Duodenum (tissue), 1 donor: Measurements from ENCODE around the gene ASIP.

GRCh38 chr20:32367390-32368330, 9.5 kb downstream of the ASXL1 start:
- PRO-cap = no peak

- PRO-cap = no peak
Observed at GRCh38 chr20:32474504-32475022, 110.6 kb downstream of the NOL4L start.

DNA sequence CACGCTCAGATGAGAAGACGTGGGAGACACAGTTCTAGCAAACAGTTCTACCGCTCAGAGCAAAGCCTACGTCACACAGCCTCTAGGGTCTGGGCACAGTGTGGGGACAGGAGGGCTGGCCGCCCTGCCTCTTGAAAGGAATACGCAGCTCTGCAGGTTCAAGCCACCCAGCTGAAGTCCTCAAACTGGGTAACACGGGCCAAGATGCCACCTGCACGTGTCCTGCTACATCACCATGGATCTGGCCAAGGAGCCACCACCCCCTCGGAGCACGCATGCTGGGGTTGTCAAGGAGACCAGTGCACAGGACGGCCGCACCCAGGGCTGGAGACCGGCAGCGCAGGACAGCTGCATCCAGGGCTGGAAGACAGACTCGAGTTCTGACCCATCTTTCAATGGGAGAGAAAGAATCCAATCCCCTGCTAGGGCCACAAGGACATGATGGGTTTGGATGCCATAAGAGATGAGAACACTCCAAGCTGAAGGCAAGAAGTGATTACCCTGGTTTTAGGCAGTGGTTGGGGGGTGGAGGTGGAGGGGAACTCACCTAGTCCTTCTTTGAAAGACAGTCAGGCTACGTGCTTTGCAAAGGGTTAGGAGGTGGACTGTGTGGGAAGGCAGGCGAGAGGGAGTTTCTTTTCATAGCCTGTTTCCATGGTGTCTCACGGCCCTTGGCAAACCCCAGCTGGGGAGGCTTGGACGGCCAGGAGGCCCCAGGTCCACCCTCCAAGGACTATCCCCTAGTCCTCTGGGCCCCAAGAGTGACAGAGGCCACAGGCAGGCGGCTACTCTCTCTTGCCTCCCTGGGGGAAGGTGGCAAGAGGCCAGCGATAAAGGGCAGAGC, 74.7 kb downstream of the NOL4L start:
- PRO-cap = no peak

- PRO-cap = no peak
Observed at GRCh38 chr20:32524931-32525503, 60.1 kb downstream of the NOL4L start.

DNA sequence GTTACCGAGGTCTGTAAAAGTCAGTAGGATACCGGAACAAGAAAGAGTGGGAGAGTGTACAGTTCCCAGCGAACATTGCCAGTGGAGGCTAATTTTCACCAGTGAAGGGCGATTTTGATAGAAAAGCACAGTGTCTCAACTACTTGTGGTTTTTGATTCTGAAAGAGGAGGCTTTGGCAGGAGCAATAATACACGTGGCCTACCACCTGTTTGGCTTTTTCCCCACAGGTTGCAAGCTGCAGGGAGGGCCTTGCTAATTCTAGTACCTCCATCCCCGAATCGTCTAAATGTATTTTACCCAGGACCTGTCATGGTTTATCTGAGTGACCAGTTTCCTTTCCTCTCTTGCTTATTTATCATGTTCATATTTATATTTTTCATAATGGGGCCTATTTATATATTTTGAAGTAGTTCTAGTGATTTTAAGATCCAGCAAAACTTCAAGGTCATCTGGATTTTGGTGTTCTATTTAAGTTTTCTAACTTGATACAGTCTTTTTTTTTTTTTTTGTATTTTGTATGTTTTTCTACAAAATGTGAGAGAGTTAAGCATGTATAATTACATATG, 3.3 kb upstream of the EFCAB8 start:
- PRO-cap = no peak

DNA sequence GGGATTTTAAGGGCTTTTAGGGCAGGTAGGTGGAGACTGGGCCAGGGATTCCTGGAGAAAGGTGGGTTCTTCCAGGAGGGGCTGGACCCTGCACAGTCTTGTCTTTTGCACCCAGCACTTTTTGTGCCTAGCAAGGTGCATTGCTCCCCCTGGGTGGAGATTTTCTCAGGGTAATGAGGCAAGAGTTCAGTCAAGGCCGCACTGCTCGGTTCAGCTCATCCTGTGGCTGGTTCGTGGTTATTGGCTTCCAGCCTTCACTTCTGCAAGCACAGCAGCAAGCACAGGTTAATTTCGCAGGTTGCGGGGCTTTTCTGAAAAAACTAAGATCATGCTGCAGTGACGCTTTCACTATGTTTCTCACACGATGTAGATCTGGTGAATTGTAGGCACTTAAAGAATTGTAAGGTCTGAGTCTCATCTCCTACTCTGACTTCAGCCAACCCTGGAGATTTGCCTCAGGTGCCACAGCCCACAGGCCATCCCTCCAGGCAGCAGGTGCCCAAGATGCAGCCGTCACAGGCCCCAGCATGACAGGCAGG, 37.2 kb downstream of the SUN5 start:
- PRO-cap = no peak

DNA sequence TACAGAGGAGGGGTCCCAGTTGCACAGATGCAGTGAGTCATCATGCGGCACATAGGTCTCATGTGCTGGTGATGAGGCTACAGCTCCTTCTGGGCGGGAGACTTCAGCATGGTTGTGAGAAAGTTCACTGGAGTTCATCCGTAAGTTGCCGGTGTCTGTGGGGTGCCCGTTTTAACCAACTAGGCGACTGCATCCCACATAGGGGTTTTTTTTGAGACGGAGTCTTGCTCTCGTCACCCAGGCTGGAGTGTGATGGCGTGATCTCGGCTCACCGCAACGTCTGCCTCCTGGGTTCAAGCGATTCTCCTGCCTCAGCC, 36.1 kb downstream of the SUN5 start:
- PRO-cap = no peak

- PRO-cap = no peak
Observed at GRCh38 chr20:33373078-33373511, 28.2 kb downstream of the CDK5RAP1 start.

DNA sequence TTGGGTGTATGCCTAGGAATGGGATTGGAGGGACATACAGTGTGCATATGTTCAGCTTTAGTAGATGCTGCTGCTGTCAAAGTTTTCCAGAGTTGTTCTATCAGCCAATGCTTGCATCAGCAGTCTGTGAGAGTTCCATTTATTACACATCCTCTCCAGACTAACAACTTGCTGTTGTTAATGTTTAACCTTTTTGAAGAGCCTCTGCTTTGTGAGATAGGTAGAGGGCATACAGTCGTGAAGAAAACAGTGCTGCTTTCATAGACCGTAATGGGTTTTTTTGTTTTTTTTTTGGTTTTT, 23.1 kb downstream of the CBFA2T2 start:
- PRO-cap = no peak

- PRO-cap = no peak
Observed at GRCh38 chr20:33556136-33556684, 66.3 kb downstream of the CBFA2T2 start.

DNA sequence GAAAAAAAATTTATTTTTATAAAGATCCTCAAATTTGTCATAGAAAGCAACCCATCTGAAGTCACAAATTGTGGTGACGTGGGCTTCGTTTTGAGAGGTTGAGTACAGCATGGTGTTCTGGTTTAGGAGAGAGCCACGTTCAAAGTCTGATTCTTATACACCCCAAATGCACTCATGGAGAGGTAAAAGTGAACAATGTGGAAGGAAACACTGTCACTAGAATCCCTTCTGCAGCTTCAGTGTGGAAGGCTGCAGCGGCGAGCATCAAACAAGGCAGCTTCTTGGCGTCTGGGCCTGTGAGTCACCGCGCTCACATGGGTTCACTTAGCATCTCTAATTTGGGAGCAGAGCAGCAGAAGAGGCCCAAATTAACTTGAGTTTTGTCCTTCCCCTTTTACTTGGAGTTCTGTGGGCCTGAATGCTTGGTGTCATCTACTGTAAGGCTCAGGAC, 10.9 kb upstream of the E2F1 start:
- PRO-cap = no peak

DNA sequence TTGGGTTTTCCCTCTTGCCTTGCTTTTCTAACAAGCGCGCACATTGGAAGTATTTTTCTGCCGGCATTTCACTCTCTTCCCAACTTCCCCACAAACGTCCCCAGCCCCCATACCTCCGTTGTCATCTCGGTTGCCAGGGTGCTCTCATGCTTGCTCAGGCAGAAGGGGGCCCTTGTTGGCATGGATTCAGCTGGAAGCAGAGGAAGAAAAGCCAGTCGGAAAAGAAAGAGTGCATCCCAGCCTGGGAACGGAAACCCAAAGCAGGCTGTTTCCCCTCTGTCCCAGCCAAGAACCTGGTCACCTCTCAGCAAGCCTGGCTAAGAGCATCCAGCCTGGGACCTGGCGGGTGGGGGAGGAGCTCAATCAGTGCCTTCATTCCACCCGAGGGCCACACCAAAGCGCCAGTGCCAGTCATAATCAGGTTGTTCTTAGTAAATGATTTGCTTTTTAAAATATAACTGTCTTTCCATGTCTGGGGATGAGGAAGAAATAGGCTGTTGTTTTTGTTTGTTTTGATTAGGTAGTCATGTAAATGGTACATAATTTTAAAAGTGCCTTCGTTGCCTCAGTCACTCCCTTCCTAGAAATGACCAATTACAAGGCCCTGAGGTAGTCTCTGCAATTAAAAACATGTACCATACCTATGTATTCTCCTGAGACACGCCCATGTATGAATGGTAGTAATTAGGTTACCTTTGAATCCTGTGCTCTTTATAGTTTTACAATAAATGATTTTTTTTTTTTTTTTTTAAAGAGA, 21.1 kb downstream of the CHMP4B start:
- PRO-cap = no peak

DNA sequence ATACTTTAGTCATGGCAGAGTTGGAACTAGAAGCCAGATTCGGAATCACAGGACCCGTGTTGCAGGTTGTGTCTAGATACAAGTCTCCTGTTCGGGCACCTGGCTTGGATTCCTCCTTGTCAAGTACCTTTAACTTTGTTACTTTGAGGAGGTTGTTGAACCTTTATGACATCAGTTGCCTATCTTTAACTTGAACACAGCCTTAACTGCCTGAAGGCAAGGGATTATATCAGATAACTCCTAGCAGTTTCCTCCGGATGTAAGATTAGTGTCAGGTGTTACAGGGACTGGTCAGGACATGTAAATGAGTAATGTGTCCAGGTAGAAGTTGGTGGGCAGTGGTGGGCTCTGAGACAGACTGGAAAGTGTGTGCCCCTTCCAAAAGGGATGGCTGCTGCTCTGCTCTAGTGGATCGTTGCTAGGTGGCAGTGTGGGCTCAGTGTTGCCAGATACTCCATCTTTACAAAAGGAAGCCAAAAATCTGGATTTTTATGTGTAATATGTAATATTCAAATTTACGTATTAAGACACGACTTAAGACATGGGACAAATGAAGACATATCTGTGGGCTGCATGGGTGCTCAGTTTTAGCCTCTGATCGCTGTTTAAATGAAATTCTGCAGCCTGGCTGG, 27.0 kb downstream of the CHMP4B start:
- PRO-cap = no peak

GRCh38 chr20:33853372-33854047, 42.4 kb downstream of the CHMP4B start:
- PRO-cap = no peak

DNA sequence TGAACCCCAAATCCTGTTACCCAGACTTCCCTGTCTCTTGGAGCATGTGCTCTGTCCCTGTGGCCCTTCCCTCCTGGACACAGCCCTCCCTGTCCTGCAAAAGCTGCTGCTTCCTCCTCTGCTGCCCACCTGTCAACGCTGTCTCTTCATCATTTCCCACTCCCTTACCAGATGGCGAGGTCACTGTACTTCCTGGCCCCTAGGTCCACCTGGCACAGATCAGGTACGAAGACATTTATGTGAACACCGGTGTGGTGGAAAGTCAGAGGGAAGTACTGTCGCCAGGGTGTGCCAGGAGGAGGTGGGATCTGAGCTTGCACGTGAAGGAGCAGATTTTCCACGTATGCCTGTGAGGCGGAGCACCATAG, 46.4 kb downstream of the CHMP4B start:
- PRO-cap = no peak

- PRO-cap = no peak
Observed at GRCh38 chr20:33995911-33996487, 2.3 kb downstream of the RALY start.

DNA sequence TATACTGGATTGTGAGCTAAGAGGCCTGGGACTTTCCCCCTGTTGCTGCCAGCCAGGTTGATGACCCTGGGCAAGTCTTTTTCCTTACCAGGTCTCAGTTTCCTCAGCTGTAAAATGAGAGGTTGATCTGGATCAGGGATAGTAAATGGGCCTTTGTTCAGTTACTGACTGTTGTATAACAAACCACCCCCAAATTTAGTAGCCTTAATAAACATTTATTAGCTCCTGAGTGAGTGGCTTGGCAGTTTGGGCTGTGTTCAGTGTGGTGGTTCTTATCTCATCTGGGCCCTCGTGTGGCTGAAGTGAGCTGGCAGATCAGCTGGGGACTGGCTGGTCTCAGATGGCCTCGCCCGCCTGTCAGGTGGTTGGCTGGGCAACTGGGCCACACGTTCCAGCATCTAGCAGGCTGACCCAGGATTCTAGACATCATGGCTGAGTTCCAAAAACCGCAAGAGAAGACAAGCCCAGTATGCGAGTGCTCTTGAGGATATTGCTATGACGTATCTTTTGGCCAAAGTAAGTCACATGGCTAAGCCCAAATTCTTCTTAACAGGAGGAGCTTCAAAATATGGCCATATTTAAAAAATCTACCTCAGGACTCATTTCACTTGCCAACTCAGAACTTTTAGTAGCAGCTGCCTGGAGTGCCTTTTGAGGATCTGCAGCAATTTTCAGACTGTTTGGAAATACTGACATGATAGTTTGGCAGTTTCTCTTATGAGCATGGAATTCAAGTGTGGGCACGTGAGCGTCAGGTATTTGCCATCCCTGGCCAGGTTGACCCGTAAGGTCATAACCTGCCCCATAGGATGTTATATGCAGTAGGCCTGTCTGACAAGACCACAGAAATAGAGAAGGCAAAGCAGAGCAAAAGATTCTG, 28.8 kb downstream of the EIF2S2 start:
- PRO-cap = no peak

GRCh38 chr20:34098053-34098698, 13.9 kb downstream of the EIF2S2 start:
- PRO-cap = no peak

DNA sequence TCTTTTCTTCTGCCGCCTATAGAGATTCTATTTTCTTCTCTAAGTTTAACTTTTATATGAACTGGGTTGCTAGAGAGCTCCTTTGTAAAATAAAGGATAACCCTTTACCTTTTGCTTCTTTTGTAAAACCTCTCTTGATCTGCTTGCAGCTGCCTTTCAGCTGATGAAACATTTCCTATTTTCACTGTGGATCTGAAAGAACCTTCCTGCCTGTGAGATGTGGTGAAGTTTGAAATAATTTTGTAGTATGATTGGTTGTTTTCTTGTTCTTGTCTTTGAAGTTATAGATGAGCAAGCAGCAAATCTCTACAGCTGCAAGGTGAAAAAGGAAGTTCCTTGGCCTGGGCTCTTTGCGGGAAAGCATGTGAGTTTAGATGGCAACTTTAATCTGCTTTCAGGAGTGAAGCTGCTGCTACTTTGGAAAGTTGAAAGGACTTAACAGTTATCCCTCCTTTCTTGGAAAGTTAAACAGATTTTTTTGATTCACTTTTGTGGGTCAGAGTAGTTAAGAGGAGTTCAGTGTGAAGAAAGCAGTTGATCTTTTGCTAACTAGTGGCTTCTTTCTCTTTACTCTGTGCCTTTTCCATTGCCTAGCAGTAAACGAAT, at the start of gene ASIP:
ASIP (plus strand) TSS at position 298 of the 606 bp plus-strand sequence.
- PRO-cap = no peak

GRCh38 chr20:34299172-34300011, 3.8 kb downstream of the AHCY start:
- PRO-cap = no peak